Urinary bladder (tissue), 3 donors: ENCODE results near the gene RIN2.

DNA sequence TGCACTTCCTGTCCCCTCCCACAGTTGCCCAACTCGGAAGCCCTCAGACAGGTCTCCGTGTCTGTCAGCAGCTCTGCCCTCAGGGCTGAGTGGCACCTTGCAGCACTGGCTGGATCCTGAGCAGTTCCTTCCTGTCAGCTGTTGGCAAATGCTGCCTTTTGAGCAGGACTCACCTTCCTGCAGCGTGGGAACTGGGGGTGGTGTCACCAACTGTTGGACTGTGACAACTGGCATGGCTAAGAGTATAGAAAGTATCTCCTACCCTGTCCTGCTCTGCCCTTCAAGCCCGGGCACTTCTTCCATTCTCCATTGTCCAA lies 137.2 kb upstream of the SLC24A3 start:
- PRO-cap, result no peak
- RAMPAGE, long total RNA, result no peak

DNA sequence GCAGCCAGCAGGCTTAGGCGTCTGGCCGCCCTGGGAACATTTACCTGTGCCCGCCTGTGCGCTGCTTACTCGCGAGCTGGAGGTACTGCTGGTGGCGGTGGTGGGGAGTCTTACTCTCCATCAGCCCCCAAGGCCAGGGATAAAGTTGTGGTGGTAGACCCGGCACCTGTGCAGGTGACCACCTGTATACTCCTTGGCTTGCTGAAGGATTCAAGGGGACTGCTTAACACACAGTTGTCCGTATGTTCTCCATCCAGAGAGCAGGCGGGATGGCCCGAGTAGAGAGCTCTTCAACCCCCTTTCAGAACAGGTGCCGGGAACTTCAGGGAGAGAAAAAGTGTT lies 714 bp downstream of the SLC24A3 start:
- PRO-cap, result no peak
- RAMPAGE, long total RNA, result no peak

GRCh38 chr20:19239927-19240452 lies 27.5 kb downstream of the SLC24A3 start:
- PRO-cap, result no peak
- RAMPAGE, long total RNA, result no peak

GRCh38 chr20:19552197-19552466 lies 205.9 kb upstream of the RIN2 start:
- PRO-cap, result no peak
- RAMPAGE, long total RNA, result no peak

- PRO-cap, result unidirectional peak, plus-strand start at chr20:19735720
- RAMPAGE, long total RNA, result no peak
Measured at GRCh38 chr20:19735357-19736067, 22.5 kb upstream of the RIN2 start.

DNA sequence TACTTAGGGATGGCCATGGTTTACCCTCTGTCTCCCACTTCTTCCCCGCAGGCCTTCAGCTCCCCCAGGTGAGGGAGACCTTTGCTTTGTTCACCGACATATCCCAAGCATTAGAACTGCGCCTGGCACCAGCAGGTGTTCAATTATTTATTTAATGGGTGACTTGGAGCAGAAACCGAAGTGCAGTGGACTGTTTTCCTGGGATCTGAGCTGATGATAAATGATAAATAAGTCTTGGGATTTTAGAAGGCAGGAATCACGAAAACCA lies 1.2 kb upstream of the RIN2 start:
- PRO-cap, result no peak
- RAMPAGE, long total RNA, result no peak

DNA sequence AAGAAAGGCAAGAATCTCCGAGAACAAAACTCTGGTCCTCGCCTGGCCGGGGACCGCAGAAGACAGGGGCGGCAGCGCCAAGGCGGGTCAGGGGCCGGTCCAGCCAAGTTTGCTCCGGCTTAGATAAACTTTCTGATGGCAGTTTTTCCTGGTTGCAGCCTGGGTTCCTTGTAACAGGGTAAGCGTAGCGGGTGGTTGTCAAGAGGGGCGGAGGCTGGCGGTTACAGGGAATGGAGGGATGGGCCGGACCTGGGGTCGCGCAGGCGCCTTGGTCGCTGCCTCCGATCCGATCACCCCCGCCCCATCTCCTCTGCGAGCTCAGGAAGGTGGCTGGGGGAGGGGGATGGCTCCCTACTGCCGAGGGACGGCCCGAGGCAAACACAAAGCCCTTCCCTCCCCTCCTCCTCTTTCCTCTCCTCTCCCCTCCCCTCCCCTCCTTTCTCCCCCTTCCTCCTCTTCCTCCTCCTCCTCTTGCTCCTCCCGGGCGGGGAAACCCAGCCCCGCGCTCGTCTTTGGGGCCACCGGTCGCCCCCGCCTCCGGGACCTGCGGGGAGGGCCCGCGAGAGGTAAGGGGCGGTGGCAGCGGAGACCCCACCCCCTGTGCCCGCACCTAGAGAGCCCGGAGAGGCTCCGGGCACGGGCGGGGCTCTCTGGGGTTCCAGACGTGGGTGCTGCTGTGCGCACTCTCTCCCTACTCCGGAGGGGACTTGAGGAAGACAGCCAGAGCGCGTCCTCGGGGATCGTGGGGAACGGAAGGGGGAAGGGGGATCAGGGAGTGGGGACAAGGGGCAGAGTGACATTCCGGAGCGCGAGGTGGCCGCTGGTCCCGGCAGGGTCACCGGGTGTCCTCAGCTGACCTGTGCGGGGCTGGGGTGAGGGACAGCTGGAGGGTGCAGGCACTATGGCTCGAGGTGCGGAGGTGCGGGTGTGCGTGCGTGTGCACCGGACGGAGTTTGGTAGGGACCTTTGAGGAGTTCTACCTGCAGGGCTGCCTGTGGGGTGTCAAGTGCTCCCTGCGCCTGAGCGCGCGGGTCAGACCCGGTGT lies at the start of gene RIN2:
TSS of gene RIN2 (plus strand) at position 497 of the 1,045 bp plus-strand sequence.
- PRO-cap, result bidirectional peak, plus-strand start at position 653 of the sequence, minus-strand start at position 410 of the sequence
- RAMPAGE, long total RNA, result no peak

DNA sequence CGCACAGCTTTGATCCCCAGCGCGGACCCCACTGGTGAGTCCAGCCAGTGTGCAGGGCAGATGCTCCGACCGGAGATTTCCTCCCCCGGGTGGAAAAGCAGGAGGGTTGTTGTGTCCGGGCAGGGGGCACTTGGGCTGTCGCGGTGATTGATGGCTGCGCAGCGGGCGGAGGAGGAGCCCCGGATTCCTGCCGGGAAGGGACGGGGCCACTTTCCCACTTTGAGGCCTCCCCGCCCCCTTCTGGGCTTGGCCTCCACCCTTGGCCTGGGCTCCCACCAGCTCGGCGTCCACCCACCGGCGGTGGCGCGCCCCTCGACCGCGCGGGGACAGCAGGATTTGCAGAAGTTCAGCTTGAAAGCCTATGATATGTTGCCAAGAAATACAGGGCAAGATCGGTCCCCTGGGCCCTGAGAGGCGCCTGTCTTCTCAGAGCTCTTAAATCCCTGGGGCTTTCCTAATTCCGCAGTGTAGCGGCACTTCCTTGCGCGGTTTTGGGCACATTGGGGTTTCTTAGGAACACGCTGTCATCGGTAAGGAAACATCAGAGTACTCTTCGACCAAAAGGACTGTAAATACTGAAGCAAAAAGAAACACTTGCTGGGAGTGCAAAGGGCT lies 856 bp downstream of the RIN2 start:
- PRO-cap, result bidirectional peak, plus-strand start at position 278 of the sequence, minus-strand start at position 149 of the sequence
- RAMPAGE, long total RNA, result no peak

DNA sequence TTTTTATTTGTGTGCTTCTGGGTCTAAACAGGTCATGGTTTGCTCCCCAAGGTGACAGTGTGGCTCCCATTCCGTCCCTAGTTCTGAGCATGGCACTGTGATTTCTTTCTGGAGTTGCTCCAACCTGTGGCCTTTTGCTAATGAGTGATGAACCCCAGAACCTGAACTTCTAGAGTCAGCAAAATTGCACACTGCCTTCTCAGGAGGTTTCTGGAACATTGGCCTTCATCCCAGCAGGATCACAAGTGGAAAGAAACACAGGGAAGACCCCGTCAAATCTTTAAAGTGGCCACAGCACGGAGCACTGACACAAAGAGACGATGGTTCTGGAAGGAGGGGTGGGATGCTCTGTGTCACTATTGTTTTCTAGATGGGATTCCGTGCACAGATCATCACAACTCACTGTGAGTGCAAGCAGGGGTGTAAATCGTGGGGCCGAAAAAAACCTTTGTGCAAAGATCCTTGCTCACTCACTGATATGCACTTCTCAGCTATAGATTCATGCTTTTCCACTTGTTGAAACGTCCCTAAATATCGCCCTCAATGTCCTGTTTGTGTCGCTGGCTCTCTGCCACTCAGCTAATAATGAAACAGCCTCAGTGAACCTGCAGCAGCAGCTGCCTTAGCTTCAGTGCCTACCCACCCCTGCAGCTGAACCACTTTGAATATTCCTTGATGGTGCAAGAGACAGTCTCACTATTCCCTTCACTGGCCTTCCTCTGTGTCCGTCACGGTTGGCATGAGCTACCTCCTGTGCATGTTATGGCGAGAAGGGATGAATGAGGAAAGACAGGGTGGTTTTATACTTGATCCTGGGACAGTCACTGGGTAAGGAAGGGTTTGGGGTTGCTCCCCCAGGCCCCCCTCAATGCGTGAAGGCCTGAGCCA lies 129.0 kb upstream of the NAA20 start:
- PRO-cap, result bidirectional peak, plus-strand start at position 244 of the sequence, minus-strand start at position 110 of the sequence
- RAMPAGE, long total RNA, result no peak

- PRO-cap, result no peak
- RAMPAGE, long total RNA, result no peak
Measured at GRCh38 chr20:19935630-19936341, 81.4 kb upstream of the NAA20 start.

DNA sequence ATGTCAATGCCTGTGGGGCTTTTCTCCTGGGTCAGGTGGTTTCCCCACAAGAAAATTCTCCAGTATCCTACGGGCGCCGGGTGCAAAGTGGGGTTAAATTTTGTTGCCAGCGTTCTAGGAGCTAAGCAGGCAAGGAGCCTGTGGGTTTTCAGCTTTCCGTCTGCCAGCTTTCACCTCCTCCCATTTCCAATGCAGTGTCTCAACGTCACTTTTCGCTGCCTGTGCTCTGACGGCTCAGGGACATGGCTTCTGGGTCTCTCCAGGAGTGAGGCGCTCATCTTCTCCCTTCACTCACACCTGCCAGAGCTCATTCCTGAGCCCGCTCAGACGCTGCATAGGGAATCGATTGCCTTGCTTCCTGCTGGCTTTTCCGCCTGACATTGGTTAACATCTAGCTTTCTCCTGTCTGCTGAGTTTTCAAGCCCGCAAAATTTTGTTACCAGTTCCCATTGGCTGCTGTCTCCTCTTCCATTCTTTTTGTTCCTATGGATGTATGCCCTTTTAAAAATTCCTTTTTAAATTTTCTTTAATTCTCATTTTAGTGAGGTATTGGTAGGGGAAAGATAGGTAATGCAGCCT lies 7.3 kb upstream of the NAA20 start:
- PRO-cap, result no peak
- RAMPAGE, long total RNA, result no peak

DNA sequence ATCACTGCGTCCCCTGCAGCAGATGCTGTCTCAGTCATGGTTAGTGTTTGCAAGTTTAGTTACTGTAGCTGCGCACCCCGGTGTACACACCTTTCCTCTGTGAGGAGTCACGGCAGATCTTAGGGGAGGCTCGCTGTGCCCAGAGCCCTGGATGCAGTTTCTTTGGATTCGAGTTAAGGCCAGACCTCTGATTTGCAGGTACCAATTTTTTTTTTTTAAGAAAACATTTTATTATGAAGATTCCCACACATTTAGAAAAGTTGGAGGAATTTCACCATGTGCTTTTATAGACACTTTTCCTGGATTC lies 794 bp downstream of the NAA20 start:
- PRO-cap, result no peak
- RAMPAGE, long total RNA, result no peak

- PRO-cap, result no peak
- RAMPAGE, long total RNA, result no peak
Measured at GRCh38 chr20:20034462-20035166, 17.5 kb downstream of the NAA20 start.

- PRO-cap, result no peak
- RAMPAGE, long total RNA, result no peak
Measured at GRCh38 chr20:20084351-20084814, 32.1 kb downstream of the CFAP61 start.

DNA sequence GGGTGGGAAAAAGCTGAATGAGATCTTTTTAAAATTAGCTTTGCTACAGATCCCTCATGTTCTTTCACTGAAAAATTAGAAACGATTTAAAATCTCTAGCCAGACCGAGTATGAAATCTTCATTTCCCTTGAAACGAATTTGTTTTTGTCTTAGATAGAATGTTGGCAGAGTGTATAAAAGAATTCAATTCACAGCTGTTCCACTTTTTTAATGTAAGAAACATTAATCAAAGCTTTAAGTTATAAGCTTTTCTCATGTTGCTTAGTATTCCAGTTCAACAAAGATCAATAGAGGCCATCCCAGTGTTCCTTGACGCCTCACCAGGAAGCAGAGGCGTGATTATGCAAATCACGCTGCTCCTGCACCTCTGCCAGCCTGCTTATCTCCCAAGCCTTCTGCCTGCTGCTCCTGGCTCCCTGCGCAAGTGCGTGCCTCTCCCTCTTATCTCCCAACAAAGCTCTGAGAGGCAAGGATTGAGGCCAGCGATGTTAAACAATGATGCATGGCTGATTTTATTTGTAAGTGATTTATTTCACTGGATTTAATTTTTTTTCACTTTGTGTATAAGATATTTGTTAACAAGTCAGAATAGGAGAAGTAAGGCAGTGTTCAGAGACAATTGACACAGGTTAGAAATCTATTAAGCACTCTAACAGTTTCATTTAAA lies 42.7 kb downstream of the INSM1 start:
- PRO-cap, result no peak
- RAMPAGE, long total RNA, result no peak

- PRO-cap, result no peak
- RAMPAGE, long total RNA, result no peak
Measured at GRCh38 chr20:20494771-20495525, 127.0 kb downstream of the INSM1 start.

GRCh38 chr20:20549192-20549916 lies 163.1 kb downstream of the RALGAPA2 start:
- PRO-cap, result no peak
- RAMPAGE, long total RNA, result no peak

DNA sequence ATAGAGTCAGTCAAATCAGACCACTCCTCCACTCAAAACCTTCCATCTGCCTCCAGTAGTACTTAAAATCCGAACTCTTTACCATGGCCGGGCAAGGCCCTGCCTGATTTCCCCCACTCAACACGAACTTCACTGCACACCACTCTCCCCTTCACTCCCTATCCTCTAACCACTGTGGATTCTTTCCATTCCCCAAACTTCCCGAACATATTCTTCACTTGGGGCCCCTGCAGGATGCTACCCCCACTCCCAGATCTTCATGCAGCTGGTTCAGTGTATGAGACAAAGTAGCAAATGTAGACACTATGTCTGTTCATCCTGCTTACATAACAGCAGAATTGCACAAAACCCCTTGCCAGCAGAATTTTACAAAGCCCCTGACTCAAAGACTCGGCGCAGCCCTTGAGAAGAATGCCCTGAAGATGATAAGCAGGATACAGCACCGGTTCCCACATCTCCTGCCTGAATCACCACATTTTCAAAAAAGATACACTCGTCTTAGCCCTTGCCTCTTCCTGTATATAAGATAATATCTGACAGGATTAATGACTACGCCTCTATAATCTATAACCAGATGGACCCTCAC lies 29.0 kb downstream of the RALGAPA2 start:
- PRO-cap, result no peak
- RAMPAGE, long total RNA, result no peak

GRCh38 chr20:20713138-20713625 lies 738 bp upstream of the RALGAPA2 start:
- PRO-cap, result no peak
- RAMPAGE, long total RNA, result no peak

GRCh38 chr20:20761338-20761882 lies 49.0 kb upstream of the RALGAPA2 start:
- PRO-cap, result unidirectional peak, minus-strand start at chr20:20761476
- RAMPAGE, long total RNA, result no peak